ENCODE measurements around the gene ABCB10.

DNA sequence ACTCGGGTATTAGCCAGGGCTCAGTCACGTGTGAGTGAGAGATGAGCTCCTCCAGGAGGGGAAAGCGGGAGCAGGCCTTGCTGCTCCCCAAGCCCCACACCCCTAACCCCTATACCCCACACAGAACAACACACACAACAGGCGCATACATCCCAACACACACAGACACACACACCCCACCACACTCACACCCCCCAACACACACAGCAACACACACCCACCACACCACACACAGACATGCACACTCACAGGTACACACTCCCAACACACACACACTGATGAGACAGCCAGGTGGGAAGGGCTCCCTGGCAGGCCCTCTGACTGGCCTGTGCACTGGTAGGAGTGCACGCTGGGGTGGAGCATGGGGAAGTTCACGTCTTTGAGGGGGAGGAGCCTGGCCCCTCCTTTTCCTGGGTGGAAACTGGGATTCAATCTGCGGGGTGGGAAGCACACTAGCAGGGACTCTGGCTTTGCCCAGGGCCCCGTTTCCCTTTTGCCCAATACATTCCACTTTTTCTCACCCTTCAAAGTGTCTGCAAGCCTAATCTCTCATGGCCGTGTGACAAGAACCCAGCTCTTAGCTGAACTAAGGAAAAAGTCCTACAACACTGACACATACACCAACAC lies 116.8 kb downstream of the RHOU start:
- PRO-cap, result no peak

DNA sequence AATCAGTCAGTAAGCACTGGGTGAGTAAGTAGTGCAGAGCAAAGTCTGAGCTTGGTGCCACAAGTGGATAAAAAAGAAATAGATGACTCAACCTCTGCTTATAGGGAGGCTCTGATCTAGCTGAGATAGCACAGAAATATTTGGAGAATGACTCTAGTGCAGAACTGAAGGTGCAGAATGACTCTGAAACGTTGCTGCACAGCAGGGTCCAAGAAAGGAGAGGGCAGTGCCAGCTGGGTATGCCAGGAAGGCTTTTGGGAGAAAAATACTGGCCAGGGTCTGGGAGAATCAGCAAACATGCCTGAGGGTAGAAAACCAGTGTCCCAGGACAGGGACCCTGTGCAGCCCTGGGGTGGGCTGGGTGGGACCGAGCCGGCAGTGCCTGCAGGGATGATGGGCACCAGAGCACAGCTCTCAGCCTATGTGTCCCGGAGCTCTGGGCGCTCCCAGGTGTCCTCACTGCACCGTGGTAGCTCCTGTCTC lies 126.1 kb downstream of the RHOU start:
- PRO-cap, result no peak

DNA sequence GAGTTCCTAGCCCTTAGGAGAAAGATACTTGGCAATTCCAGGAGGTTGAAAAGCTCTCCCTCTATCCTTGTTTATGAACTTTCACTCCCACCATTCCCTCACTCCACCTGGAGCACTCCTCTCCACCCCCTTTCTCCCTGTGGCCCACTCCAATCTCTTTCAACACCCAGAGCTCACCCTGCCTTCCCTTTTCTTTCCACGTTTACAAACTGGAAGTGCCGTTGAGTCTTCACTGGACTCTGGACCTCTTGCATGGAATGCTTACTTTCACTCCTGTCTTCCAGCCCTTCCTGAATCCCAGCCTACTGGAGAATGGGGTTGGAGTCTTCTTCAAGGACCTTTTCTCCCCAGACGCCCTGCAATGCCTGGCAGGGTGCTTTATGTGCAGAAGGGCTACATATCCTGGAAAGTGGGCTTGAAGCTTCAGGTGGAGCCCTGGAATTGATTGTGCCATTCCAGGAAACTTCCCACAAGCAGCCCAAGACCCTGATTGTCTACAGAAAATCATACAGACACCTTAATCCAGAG lies 198.5 kb downstream of the RHOU start:
- PRO-cap, result no peak

DNA sequence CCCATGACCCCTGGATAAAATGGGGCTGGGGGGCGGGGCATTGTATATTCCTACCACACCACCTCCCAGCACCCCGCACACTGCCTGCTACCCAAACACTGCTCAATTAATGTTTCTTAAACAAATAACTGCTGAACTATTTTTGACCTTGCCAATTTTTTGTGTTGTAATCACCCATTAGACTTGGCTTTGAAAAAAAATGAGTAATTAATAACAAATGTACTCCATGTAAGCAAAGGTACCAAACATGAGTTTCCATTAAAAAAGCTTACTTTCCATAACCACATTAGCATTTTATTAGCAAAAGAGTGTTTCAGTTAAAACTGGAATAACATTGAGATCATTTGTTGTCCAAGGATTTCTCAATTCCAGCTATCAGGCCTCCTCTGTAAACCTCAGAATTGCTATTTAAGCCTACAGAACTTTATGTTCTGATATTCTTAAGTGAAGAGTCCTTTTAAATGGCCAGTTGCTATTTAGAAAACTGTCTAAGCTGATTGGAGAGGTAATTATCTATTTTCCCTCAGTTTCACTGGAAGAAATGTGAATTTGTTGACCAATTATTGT lies 167.9 kb upstream of the RAB4A start:
- PRO-cap, result no peak

DNA sequence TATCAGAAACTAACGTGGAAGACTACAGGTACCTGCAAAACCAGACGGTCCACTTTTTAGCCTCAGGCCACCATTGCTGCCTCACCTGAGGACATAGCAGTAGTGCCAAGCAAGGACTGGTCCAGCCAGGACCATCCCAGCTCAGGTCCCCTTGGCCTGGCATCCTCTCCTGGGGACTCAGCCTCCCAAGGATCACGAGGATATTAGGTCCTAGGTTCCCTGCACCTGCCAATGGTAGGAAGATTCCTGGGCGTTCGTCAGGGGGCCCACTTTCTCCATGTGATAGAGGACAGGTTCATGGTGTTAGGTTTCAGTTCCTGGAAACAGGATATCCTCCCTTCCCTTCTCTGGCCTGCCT lies 71.6 kb upstream of the RAB4A start:
- PRO-cap, result no peak

GRCh38 chr1:229229016-229229420 lies 41.9 kb upstream of the RAB4A start:
- PRO-cap, result no peak

- PRO-cap, result no peak
These were observed 39.6 kb upstream of the RAB4A start for GRCh38 chr1:229231149-229231790.

DNA sequence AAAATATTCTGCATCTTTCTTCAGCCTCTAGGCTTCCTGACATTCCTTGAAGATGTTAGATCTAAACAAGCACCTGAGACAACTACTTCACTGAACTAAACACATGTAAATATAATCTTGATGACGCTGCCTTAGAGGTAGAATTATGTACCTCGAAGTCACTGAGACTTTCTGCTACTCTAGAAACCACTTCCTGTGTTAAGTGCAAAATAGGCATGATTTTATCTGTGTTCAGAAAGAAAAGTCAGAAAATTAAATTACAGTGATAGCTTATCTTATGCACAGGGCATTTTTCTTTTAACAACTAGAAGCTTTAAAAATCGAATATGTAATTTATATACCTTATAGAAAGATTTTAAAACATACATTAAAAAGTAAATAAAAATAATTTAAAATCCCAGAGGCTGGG lies 17.3 kb upstream of the RAB4A start:
- PRO-cap, result no peak

DNA sequence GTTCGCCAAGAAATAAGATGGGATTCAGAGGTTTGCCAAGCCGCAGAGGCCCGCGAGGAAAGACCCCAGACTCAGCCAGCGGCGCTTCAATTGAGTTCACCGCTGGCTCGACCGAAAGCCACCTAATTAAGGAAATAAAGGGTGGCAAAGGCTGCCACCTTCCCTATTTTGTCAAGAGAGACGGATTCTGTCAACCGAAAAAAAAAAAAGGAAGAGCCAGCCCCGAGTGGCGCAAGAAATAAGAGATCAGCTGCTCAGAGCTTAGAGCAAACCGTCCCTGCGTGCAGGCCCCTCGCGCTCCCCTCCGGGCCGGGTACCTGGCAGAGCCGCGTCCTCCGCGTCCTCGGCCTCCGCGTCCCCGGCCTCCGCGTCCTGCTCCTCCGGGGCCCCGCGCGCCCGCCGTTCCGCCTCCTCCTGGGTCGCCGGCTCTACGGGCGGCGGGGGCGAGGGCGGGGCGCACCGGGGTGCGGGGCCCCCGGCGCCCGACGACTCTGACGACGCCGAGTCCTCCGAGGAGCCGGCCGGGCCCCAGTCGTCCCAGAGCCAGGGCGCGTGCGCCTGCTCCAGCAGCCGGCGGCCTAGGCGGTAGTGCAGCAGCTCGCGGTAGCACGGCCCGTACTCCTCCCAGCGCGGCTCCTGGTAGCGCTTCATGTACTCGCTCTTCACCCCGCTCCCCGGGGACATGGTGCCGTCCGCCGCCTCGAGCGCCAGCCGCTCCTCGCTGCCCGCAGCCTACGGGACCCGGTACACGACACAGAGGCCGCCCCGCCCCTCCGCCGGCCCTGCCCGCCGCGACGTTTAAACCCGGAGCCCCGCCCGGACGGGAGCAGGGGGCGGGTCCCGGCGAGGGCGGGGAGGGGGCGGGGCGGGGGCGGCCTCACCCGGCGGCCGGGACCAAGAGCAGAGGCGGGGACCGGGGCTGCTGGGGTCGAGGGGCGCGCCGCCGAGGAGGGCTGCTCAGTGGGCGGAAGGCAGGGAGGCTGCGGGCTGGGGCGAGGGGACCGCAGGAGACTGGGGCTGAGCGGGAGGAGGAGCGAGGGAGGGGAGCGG lies 740 bp downstream of the CCSAP start:
- PRO-cap, result bidirectional peak, plus-strand start at position 880 of the sequence, minus-strand start at position 720 of the sequence

GRCh38 chr1:229432513-229433211 lies 1.2 kb downstream of the ACTA1 start:
- PRO-cap, result no peak

DNA sequence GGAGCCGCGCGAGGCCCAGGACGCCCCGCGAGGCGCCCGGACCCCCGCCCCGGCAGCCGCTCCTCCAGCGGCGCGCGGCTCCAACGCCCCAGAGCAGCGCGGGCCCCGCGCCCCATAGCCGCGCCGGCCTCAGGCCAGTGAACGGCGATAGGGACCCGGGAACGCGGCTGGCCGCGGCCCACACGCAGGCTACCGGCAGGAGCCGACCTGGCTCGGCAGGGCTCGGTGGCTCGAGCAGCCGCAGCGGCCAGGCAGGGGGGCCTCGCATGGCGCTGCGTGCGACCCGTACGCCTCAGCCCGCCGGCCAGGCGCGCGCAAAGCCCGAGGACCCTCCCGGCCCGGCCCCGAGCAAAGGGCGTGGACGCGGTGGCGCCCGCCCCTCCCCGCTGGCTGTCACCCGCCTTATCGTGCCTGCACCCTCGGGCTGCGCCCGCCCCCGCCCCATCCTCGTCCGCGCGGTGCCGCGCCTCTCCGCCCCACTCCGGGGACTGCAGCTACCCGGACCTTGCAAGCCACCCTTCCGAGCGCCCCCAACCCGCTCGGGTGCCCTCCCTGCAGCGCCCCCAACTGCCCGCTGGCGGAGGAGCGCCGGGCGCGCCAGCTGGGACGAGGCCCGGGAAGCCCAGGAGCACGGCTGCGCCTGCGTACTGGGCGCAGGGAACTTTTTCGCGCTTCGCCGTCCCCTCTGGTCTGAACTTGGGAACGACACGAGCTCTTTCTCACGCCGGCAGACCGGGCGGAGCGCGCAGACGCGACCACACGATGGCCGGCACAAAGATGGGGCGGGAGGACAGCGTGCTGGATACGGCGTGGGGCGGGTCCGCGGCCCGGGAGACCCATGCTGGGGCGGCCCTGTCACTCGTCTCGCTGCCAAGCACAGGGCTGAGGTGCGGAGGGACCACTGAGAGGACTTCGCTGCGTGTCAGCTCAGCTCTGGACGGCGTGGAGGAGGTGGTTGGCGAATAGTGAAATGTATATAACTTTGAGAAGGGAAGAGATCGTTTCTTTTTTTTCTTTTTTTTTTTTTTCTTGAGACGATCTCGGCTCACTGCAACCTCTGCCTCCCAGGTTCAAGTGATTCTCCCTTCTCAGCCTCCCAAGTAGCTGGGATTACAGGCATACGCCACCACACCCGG lies at the start of gene ABCB10:
TSS of gene ABCB10 (minus strand) at position 323 of the 1,136 bp plus-strand sequence.
- PRO-cap, result bidirectional peak, plus-strand start at position 774 of the sequence, minus-strand start at position 569 of the sequence

- PRO-cap, result no peak
These were observed 1.0 kb upstream of the ABCB10 start for GRCh38 chr1:229559521-229559944.

- PRO-cap, result no peak
These were observed 46.2 kb downstream of the GALNT2 start for GRCh38 chr1:230113161-230113814.

DNA sequence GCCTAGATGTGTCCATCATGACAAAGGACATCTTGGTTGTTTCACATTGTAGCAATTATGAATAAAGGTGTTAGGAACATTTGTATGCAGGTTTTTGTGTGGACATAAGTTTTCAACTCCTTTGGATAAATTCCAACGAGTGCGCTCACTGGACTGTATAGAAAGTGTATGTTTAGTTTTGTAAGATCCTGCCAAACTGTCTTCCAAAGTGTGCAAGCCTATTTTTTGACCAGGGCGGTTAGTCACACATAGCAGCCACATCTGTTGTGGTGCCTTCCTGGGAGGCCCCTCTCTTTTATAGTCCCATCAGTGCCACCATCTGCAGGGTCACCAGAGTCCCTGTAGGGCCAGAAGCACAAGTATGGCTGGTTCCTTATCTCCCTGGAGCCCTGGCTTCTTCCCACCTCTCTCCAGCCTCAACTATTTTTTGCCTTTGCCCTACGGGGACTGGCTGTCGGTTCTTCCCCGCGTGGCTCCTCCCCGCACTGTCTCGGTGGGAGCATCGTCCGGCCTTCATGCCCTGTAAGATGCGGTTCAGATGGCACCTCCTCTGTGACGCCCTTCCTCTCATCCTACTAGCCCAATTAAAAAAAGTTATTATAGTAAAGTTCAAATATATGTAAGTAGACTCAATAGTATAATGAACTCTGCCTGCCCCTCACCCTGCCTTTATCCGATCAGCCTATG lies 51.3 kb downstream of the GALNT2 start:
- PRO-cap, result no peak

DNA sequence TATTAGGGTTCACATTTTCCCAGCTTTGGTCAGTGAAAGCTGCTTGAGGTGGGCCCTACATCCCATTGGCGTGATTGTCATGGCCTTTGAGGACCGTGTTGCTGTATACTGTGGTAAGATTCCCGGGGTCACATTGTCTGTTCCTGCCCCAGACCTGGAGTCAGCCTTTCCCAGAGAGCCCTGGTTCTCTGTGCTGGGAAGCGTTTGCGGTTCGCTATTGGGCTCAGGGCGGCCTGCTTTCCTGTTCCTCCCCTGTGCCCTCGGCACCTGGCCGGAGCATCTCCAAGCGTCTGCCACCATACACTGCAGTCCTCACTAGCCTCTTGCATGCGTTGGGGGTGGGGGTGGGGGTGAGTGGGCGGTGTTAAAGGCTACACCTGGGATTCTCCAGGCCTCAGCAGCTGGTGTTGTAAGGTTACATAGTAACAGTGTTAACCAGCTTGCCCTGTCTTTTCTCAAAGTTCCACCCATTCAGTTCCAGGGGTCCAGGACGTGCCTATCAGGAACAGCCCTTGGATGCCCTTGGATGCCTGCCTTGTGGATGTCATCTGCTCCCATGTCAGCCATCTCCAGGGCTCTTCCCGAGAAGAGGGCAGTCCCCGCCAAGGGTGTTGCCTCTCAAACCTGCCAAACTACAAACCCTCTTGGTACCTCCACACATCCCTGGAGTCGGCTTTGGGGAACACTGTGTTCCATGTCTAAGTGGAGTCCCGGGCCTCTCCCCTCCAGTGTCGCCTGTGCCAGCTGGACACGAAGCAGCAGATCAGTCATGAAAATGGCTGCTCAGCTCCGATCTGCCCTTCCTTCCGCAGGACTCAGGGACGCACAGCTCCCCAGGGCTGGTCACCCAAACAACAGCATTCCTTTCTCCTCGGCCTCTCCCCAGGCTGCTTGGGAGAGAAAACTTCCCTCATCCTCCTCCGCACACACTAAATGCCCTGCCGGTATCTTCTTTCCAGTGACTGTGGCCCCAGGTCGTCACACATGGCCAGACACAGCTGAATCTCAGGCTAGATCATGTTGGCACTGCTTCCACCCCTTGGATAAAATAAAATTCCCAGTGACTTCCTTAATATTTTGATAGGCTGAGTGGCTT lies 53.1 kb downstream of the GALNT2 start:
- PRO-cap, result no peak

- PRO-cap, result no peak
These were observed 56.0 kb downstream of the GALNT2 start for GRCh38 chr1:230122698-230123790.

DNA sequence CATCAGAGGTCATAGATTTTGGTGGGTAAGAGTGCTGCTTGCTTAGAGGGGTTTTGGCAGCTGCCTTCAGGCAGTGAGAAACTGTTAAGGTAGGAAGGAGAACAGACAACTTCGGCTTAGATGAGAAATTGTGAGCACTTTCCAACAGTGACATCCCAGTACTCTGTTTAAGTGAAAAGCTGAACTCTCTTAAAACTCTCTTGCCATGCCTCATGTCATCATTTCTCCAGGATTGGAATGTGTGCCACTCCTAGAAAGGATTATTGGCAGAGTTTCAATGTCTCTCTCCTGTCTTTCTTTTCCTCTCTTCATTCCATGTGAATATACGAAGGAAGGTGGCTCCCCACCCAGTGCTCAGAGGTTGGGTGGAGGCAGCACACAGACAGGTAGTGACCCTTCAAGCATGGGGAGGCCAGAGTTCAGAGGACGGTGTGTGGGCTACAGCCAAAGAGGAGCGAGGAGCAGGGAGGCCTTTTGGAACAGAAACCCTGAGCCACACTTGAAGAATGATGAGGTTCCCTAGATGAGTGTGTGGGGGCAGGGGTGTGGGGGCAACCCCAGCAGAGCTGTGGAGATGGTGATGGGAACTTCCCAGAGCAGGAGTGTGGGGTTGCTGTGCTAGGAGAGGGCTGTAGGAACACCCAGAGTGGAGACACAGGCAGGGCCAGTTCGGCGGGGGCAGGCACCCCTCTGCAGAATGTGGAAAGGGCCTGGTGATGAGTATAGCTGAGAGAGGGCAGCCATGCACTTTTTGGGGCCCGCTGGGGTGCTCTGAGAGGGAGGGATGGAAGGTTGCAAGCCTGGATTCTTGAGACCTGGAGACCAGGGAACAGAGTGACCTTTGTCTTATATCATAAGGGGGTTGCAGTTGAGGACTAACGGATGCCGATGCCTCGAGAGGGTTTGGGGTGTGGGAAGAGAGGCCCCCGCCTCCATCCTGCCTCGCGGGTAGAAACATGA lies 58.9 kb downstream of the GALNT2 start:
- PRO-cap, result no peak

- PRO-cap, result no peak
These were observed 96.2 kb downstream of the GALNT2 start for GRCh38 chr1:230163235-230163639.

DNA sequence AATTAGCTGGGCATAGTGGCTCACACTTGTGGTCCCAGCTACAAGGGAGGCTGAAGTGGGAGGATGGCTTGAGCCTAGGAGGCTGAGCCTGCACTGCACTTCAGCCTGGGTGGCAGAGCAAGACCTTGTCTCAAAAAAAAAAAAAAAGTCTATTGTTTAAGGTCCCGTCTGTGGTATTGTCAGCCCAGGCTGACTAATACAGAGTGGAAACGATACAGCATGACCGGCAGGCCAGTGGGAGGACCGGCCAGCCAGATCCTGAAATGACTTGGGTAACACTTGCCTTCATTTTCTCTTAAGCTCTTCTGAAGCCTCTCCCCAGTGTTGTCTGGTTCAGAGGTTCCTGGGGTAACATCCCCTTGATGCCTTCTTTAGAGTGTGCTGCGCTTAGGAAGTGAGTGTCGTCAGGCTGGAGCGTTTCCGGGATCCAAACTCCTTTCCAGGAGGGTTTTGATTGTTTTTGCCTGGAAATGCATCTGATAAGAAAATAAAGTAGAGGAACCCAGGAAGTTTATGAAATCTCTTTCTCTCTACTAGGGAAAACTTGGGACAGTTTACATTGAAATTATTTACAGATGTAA lies 142.7 kb downstream of the GALNT2 start:
- PRO-cap, result no peak

GRCh38 chr1:230248456-230248923 lies 177.6 kb downstream of the PGBD5 start:
- PRO-cap, result no peak